Measurements from ENCODE around the genes IQGAP3, ETV3 and OR10R2.

DNA sequence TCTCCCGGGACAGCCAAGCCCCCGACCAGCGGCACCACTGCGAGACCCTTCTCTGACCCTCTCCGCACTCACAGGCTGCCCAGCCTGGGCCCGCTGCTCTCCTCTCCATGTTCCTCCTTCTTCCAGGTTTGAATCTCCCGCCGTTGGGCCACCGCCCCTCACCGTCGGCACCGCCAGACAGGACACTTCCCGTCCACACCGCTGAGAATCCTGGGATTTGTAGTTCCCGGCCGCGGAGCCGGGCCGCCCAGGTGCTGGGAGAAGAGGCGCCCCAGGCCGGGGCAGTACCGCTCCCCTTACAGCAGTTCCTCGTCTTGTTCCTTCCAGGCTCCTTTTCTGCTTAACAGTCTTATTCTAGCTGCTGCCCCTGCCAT, at the start of gene IQGAP3:
Gene IQGAP3, minus strand, starts transcription at position 145 of the 374 bp plus-strand sequence.
- RRBS, result 5% methylated on average over 5 of the region's 23 CpGs

DNA sequence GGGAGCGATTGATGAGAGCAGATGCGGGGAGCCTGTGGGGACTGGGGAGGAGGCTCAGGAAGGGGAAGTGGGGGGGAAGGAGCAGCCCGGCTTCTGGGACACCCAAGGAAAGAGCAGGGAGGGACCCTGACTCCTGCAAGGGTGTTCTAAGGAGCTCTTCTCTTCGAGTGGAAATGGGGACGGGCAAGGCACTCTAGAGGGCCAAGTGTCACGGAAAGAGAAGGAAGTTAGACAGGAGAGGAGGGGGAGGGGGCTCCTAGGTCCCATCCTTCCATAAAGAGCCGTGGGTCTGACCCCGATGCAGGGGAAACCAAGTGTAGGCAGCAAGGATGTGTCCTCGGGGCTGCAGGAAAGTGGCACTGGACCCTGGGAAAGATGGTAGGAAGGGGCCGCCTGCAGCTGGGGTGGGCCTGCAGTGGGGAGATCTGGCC, 13.1 kb downstream of the CRABP2 start:
- RRBS, result no CpG with 5 or more reads among the region's 10 CpGs

DNA sequence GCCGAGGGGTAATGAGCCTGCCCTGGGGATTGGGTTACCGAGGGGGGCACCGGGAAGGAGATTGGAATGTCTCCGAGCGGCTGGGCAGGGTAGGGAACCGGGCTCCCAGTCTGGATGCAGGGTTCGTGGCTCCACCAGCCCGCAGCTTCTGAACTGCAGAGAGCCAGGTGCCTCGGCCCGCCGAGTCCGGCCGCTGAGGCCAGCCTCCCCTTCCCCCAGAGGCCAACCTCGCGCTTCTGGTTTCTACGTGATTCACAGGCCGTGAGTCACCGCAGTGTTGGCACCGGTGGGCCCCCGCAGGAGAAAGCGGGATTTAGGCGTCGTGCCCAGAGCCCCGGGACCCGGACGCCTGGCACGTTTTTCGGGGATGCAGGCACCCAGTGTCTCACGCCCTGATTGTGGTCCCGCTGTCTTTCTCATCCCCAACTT, 475 bp downstream of the CRABP2 start:
- RRBS, result 6% methylated on average over 18 of the region's 30 CpGs

GRCh38 chr1:156743529-156743983, 2.7 kb upstream of the MRPL24 start:
- RRBS, result 97% methylated on average over 2 of the region's 7 CpGs

- RRBS, result no CpG with 5 or more reads among the region's 12 CpGs
Measured at GRCh38 chr1:156796385-156797557, 19.9 kb downstream of the SH2D2A start.

DNA sequence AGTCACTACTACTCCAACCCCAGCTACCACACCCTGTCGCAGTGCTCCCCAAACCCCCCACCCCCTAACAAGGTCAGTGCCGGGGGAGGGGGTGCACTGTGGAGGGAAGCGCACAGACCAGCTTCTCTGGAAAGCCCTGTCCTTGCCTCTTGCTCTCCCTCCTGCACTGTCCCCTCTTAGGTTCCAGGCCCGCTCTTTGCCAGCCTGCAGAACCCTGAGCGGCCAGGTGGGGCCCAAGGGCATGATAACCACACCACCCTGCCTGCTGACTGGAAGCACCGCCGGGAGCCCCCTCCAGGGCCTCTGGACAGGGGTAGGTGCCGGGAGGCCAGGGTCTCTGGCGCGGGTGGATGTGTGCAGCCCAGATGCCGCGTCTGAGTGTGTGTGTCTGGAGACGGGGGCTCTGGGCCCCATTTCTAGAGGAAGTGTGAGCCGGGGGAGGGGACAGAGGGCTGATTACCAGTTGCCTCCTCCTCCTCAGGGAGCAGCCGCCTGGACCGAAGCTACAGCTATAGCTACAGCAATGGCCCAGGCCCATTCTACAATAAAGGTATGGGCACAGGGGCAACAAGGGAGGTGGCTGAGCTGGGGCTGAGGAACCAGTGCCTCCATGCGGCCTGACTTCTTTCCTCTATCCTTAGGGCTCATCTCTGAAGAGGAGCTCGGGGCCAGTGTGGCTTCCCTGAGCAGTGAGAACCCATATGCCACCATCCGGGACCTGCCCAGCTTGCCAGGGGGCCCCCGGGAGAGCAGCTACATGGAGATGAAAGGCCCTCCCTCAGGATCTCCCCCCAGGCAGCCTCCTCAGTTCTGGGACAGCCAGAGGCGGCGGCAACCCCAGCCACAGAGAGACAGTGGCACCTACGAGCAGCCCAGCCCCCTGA, 7.0 kb upstream of the LRRC71 start:
- RRBS, result 82% methylated on average over 4 of the region's 23 CpGs

DNA sequence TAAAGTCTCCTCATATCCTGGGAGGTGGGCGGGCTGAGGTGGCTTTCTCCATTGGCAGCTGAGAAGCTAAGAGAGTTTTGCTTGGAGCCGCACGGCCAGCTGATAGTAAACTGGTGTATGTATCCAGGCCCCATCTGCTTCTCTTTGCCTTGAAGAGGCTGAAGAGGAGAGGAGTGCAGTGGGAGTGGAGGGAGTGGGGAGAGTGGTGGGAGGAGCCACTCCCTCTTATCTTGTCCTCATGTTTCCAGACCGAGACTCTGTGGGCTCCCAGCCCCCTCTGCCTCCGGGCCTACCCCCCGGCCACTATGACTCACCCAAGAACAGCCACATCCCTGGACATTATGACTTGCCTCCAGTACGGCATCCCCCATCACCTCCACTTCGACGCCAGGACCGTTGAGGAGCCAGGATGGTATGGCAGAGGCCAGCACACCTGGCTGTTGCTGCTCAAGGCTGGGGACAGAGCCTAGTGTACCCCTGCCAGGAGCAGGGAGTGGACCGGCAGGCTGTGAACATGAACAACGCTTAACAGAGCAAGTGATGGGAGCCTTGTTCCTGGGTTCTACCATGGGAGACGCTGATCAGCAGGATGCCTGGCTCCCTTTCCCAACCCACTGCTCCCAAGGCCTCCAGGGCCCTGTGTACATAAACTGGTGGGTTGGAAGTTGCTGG, 5.9 kb upstream of the LRRC71 start:
- RRBS, result no CpG with 5 or more reads among the region's 13 CpGs

DNA sequence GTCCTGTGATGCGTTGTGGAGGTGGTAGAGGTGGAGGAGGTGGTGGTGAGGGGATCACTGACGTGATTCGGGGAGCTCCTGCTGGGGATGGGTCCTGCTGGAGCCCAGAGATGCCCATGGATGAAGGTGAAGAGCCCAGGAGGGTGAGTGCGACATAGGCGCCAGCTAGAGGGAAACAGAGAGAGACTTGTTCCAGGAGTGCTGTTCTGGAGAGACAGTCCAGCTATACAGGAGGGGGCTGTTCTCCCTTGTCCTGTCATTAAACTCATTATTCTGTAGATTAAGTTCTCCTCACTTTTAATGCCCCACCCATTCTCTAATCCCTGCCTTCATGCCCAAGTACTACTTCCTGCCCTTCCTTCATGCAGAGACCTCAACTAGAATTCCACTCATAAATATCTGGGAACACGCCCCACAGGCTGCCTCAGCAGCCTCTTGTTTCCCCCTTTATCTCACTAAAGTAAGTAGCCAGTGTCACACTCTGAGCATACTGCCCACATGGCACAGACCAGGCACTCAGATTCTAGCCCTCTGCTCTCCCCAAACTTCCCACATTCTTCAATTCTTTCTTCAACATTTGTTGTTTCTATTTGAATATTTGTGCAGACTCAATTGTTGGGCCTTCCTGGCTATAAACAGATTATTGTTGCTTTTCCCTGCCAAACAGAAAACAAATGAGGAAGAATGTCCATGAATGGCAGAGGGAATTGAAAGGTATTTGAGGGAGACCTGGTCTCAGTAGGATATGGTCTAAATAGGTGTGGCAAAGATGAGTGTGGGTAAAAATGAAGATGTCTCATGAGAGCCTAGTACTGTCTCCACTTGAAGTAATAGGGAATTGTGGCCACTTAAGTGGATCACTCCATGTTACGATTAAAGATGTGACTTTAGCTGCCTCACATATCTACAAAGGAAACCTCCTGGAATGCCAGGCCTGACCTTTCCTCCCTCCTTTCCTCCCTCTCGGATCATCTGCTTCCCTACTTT, 58.1 kb downstream of the LRRC71 start:
- RRBS, result no CpG with 5 or more reads among the region's 8 CpGs

DNA sequence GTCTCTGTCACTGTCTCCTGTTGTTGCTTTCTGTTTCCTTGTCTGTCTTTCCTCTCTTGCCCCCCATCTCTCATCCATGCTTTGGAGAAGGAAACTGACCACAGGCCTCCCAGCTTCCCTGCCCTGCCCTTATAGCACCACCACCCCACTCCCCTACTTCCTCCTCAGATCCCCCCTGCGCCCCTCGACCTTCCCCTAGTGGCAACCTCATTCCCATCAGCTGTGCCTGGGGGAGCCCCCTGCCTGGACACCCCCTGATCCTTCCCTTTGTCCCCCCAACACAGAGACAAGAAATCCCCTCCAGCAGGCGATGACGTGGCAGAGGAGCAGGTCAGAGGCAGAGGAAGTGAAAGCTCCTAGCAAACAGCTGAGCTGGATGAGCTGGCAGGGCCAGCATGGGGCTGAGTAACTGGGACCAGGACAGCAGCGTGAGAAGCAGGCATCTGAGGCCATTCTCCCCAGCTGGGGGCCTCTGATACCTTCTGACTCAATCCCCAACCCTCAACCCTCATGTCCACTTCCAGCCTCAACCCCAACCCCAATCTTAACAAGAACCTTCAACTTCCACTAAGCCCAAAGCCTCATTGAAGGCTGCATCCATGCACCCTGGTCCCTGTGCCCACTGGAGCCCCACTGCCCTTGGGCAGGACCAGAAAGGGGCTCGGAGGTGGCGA, 6.8 kb upstream of the ETV3L start:
- RRBS, result no CpG with 5 or more reads among the region's 7 CpGs

GRCh38 chr1:157138131-157139252, at the start of gene ETV3:
ETV3 (minus strand) TSS chr1:157138395.
- RRBS, result 1% methylated on average over 39 of the region's 97 CpGs

DNA sequence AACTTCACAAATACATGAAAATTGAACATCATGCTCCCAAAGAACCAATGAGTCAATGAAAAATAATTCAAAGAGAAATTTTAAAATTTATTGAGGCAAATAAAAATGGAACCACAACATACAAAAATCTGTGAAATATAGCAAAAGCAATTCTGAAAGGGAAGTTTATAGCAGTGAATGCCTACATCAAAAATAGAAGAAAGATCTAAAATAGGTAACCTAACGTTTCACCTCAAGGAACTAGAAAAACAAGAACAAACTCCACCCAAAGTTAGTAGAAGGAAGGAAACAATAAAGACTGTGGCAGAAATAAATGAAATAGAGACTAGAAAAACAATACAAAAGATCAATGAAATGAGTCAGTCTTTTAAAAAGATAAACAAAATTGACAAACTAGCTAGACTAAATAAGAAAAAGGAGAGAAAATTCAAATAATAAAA, 4.6 kb downstream of the FCRL1 start:
- RRBS, result no CpG with 5 or more reads among the region's 1 CpG

GRCh38 chr1:157996368-157996866, 3.0 kb downstream of the KIRREL1 start:
- RRBS, result no CpG with 5 or more reads among the region's 7 CpGs

- RRBS, result no CpG with 5 or more reads among the region's 3 CpGs
Measured at GRCh38 chr1:158022467-158022872, 29.0 kb downstream of the KIRREL1 start.

DNA sequence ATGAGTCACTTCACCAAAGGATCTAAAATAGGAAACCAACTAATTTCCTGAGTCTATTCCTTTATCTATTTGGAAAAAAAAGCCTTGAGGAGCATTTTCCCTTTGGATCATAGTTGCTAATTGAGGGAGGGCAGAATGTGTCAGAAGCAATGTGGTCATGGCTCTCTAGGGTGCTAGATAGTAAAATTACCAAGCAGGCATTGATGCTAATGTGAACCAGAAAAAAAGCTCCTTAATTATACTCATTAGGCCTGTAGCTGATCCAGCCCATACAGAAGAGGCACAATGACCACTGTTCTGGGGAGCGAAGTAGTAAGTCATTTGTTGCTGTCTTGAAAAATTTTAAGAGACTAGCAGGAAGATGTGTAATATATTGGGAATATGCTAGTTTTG, at the start of gene OR10R2:
Gene OR10R2, plus strand, starts transcription at position 180 of the 393 bp plus-strand sequence.
- RRBS, result no CpG with 5 or more reads among the region's 1 CpG

DNA sequence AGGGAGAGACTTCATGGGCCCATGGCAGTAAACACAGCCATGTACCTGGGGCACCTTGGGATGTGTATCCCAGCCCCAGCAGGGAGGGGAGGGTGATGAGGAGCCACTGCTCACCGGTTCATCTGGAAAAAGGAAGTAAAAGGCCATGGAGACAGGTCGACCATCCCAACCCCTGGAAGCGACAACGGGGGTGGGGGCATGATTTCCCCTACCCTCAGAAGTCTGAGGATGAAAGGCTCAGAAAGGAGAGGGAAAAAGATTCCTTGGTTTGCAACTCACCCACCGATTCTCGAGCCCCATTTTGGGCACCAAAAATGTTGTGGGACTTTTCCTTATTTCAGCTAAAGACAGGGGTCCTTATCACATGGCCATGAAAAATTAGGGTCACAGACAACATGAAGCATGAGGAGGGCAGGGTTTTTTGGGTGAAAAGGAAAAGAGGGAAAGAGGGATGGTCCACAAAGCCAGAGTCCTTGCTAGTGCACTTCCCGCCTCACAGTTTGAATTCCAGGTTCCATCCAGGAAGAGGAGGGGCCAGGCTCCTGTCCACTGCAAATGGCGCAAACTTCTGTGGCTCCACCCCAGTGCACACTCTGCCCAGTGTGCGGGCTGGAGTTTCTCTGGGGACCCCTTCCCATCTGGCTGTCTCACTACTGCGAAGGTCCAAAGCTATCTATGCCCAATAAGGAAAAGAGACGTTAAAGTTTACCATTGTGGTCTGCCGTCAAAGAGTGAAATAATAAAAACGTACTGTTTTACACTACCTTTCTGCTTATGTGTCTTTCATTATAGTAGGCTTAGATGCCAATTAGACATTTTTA, 18.0 kb downstream of the AIM2 start:
- RRBS, result no CpG with 5 or more reads among the region's 13 CpGs

- RRBS, result no CpG with 5 or more reads among the region's 9 CpGs
Measured at GRCh38 chr1:159141500-159141802, 30.0 kb upstream of the CADM3 start.

GRCh38 chr1:159557128-159557578, 21.3 kb upstream of the OR10J5 start:
- RRBS, result no CpG with 5 or more reads among the region's 4 CpGs

DNA sequence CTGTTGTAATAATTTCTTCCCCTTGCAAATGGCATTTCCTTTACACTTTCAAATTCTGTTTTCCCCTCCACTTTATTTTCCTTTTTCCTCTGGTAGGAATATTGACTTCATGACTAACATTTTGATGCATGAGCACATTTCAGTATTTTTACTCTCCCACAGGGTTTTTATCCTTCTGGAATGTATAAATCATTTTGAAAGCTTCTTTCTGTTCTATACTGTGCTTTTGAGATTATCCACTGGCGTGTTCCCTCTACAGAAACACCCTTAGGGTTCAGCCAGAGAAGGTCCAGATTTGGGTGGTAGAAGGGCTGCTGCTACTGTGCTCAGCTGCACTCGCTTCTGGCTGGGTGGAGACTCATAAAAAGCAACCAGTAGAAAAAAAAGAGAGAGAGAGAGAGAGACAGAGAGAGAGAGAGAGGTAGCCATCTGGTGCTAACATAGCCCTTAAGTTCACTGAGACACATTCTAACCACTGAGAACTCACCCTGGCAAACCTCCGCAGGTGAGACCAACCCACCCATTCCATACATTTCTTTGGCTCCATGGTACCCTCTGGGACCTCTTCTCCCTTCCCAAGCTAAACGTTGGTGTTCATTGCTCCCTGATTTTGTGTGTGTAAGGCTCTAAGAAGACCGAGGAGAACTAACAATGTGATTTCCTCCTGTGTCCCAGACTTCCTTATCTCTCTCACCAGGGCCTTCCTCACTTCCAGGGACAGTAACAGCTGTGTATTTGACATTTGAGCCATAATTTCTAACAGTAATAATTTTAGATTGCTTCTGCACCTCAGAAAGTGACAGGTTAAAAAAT, 7.1 kb downstream of the APCS start:
- RRBS, result no CpG with 5 or more reads among the region's 5 CpGs

GRCh38 chr1:159755537-159756073, 25.2 kb upstream of the DUSP23 start:
- RRBS, result no CpG with 5 or more reads among the region's 4 CpGs

GRCh38 chr1:159845919-159846689, 16.4 kb downstream of the VSIG8 start:
- RRBS, result no CpG with 5 or more reads among the region's 12 CpGs

Measured in Ishikawa (cell line).